ENCODE measurements around a stretch of chr20.

- PRO-cap, result no peak
Measured at GRCh38 chr20:46901421-46902134, 6.9 kb downstream of the EYA2 start.

- PRO-cap, result no peak
Measured at GRCh38 chr20:46965449-46966201, 71.0 kb downstream of the EYA2 start.

- PRO-cap, result no peak
Measured at GRCh38 chr20:47118593-47118964, 223.9 kb downstream of the EYA2 start.

DNA sequence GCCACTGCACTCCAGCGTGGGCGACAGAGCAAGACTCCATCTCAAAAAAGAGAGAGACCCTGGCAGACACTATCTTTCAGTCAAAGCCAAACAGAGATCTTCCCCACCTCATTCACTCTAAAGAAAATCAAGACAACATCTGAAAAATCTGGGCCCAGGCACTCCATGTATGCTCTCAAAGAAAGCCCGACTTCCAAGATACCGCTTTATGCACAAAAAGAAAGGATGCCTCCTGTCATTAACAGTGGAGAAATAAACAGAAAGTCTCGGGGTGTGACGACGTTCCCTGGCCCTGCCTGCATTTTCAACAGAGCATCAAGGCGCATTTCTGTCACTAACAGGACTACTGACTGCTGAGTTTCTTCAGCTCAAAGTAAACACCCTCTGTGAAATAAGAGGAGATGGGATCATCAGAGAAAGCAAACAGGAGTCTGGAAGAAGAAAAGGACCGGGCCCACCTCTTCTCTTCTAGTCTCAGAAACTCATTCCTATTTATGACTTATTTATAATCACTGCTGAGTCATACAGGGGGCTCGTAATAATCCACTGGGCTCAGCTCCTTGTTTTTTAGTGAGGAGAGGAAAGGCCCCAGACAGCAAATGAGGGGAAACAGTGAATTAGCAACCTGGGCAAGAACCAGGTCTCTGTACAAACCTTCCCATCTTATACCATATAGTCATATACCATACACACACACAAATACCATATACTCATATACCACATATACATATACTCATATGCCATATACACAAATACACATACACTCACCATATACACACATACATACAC, 99.7 kb downstream of the ZMYND8 start:
- PRO-cap, result unidirectional peak, plus-strand start at position 436 of the sequence; unidirectional peak, minus-strand start at position 474 of the sequence

- PRO-cap, result no peak
Measured at GRCh38 chr20:47263503-47264148, 92.9 kb downstream of the ZMYND8 start.

GRCh38 chr20:47278104-47279313, 78.0 kb downstream of the ZMYND8 start:
- PRO-cap, result no peak

DNA sequence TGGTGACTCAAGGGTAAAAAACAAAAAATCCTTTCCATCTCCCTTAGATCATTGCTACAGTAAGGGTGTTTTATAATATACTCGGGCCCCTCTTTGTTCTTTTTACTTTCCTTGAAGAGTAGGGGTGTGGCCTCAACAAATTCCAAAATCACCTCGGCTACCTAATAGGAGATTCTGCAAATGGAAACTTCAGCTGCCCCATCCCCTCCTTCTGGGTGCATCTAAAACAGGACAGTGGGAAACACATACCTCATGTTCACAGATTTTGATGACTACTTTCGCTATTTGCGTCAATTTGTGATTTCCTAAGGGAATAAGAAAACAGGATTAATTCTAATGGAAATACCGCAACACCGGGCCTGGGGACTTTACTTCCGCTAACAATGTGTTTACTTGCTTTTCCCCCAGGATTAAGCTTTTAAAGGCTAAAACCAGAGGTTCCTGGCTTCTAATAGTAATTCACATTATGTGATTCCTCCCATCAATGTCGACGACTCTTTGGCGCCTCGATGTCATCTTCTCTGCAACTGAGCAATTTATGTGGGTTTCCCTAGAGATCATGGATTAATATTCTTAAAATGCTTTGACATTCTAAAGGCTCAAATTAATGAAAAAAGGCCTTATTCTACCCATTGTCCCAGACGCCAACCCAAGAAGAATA, 69.4 kb downstream of the ZMYND8 start:
- PRO-cap, result no peak

DNA sequence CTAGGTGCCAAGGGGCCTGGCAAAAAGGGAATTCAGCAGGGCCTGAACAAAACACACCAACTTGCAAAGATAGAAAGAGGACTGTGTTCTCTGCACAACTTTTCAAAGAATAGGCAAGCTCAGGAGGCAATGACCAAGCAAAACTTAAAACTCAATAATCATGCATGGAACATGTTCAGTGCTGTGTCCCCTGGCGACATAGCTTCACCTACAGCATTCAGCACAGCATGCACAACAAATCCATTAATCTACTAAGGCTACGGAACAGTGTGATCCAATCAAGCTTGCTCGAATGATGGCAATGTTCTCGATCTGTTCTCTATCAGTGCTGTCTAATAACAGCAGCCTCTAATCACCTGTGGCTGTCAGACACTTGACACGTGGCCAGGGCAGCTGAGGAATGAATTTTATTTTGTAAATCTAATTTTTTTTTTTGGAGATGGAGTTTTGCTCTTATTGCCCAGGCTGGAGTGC, 27.5 kb downstream of the ZMYND8 start:
- PRO-cap, result no peak

GRCh38 chr20:47358657-47359480, 2.4 kb upstream of the ZMYND8 start:
- PRO-cap, result unidirectional peak, minus-strand start at chr20:47359192; unidirectional peak, minus-strand start at chr20:47359246; bidirectional peak, plus-strand start at chr20:47359376, minus-strand start at chr20:47359246

DNA sequence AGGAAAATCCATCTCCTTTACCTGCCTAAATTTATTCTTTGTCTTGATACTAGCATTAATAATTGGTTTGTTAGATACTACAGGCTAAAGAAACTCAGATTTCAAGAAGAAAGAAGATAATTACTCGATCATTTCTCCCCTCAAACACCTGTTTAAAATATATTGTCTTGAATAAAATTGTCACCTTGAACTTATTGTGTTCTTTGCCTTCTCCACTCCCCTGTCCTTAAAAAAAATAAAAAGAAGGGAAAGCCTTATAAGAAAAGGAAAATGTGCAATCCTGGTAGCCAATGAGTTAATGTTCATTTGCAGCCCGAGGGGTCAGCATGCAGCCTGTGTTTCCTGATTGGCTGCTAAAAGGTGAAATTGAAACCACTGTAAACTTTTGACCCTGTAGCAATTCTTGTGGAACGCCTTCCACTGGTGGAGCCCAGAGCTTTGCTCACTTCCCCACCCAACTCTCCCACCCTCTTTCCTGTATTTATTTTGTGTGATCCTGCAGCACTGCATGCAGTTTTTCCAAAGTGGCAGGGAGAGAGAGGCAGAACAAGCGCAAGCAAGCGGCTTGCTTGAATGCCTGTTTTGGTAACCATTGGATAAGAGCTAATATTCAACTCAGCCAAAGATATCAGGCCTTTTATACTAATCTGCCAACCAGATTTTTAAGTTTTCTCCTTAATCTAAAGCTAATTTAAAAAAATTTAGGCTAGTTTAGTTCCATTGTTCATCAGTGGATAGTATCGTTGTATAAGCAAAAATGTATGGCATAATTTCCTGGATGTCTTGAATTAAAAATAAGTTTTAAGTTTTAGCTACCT, 74.9 kb downstream of the NCOA3 start:
- PRO-cap, result unidirectional peak, plus-strand start at position 522 of the sequence

DNA sequence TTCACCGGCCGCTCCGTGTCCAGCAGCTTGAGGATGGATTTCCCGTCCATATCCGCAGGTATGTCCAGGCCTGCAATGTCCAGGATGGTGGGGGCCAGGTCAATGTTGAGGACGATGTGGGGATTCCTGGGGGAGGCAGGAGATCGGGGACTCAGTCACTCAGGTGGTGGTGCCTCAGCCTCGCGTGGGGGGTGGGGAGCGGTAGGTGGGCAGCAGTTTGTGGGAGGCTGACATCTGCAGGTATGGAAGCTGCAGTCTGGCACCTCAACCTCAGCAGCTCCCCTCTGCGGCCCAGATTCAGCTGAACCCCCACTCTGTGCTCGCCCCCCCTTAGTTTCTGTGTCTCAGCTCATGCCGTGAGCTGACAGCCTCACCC, 106.6 kb downstream of the SULF2 start:
- PRO-cap, result no peak

GRCh38 chr20:47735530-47736176, 49.6 kb downstream of the SULF2 start:
- PRO-cap, result no peak

- PRO-cap, result no peak
Measured at GRCh38 chr20:47740652-47741384, 44.5 kb downstream of the SULF2 start.

DNA sequence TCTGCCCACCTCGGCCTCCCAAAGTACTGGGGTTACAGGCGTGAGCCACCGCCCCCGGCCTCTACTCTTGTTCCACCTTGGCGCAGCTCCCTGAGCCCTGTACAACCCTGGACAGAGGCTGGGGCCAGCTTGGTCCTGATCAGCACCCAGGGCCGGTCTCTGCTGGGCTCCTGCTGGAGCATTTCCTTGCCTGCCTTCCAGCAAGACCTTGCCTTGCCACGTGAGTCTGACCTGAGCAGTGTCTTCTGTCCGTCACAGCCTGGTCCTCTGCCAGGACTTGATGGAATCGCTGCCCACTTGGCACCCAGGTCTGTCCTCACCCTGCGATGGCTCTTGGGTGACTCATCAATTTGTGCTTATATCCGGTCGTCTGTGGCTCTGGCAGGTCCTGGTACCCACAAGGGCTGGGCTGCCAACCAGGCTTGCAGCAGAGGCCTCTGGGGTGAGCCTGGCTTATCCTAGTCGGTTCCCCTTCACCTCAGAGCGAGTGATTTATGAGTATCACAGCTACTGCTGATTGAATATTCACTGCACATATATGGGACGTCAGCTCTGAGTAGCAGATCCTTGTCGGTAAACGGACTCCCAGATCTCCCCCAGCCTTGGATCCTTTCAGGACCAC, 10.0 kb upstream of the SULF2 start:
- PRO-cap, result no peak

DNA sequence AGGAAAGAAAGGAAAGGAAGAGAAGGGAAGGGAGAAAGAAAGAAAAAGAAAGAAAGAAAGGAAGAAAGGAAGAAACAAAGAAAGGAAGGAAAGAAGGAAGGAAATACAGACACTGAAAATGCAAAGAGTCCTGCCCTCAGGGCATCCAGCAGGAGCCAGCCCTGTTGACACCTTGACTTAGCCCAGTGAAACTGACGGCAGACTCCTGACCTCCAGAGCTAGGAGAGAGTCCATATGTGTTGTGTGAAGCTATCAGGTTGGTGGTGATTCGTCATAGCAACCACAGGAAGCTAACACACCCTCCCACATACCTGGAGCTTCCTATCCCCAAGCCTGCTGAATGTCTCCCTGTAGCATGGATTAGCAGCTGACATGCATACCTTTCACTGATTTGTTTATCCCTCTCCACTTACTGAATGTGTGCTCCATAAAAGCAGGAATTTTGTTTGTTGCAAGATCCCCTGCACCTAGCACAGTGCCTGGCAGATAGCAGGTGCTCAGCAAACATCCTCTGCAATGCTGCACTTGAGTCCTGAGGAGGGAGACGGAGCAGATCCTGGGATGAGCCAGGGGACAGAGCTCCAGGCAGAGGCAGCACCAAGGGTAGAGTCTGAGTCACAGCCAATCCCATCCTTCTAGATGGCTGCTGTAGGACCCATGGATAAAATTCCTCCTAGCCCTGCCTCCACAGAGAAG, 59.0 kb upstream of the SULF2 start:
- PRO-cap, result no peak

DNA sequence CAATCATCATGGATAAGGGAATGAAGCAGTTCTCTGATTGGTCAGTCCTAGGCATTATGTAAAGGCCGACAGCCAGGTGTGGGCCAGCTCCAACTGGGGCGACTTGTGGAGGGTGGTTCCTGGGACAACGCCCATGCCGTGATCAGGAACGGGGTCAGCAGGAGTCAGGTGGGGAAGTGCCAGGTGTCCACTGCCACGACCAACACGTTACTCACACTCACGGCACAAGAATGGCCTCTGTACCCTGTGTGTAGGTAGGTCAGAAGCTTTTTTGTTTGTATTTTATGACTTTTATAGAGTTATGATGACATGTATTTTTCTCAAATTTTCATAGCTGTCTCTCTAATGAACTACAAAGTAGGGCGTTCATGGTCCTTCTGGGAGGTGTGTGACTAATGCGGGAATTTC, 407.0 kb upstream of the SULF2 start:
- PRO-cap, result no peak

GRCh38 chr20:48652953-48653594, 174.7 kb downstream of the PREX1 start:
- PRO-cap, result no peak

DNA sequence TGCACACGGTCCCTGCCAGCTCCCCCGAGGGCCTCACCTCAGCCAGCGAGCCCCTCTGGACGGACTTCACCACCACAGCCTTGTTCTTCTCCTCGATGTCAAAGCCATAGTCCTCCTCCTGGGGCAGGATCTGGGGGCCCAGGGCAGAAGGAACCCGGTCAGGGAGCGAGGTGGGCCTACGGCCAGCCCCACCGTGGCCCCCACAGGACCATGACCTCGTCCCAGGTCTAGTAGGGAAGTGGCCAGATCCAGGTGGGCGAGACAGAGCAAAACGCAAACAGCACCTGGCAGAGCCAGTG, 169.8 kb downstream of the PREX1 start:
- PRO-cap, result no peak

GRCh38 chr20:48721188-48721808, 106.5 kb downstream of the PREX1 start:
- PRO-cap, result no peak

DNA sequence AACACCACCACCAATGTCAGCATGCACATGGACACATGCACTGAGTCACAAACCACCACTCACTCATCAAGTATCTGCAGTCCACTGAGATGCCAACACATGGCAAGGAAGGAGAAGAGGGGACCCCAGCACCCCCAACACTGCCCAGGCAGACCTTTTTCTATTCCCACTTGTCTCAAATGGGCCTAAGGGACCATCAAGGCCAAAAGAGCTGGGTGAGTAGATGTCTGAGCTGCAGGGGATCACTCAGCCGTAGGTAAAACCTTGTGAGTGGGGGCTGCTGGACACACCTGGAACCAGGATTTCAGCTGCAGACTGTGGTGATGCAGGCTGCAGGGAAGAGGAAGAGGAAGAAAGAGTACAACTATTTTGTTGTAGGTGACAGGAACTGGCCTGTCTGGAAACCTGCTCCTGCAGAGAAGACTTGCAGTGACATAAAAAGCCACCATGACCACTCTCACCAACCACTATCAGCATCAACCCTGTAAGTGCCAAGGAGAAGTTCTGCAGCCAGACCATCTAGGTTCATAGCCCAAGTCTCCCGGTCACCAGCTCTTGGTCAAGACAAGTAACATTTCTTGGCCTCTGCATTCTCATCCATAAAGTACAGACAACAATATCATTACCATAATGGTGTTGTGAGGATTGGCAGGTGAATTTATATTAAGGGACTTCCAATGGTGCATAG, 91.3 kb downstream of the PREX1 start:
- PRO-cap, result no peak